Measurements from ENCODE around the gene SRC.

DNA sequence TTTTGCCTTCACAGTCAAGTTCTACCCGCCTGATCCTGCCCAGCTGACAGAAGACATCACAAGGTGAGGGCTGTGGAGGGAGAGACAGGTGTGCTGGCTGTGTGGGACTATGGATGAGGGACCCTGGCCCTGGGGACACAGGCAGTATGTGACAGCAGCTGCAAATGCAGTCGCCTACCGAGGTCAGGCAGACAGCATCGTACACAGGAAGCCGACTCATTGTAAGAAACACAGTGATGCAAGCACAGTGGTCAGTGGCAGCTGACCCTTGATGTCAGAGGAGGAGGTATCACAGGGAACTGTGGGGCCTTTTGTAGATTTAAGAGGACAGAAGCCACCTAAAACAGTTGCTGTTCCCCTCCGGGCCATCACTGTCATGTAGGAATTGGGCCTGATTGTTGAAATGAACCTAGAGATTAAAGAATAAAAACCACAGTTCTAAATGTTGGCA lies 27.8 kb downstream of the EPB41L1 start:
- PRO-cap, result no peak

DNA sequence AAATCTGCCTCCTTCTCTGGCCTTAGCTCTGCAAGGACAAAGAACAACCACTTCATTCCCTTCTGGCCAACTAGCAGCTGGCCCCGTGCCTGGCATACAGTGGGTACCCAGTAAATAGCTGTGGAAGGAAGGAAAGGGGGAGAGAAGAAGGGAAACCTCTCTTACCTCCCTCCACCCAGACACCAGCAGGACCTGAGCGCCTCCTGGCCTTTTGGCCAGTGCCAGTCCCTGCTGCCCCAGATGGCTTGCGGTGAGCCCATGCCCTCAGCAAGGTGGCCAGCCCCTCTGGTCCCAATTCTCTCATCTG lies 61.8 kb downstream of the DLGAP4 start:
- PRO-cap, result no peak

GRCh38 chr20:36460398-36460984 lies 80.8 kb upstream of the MYL9 start:
- PRO-cap, result no peak

DNA sequence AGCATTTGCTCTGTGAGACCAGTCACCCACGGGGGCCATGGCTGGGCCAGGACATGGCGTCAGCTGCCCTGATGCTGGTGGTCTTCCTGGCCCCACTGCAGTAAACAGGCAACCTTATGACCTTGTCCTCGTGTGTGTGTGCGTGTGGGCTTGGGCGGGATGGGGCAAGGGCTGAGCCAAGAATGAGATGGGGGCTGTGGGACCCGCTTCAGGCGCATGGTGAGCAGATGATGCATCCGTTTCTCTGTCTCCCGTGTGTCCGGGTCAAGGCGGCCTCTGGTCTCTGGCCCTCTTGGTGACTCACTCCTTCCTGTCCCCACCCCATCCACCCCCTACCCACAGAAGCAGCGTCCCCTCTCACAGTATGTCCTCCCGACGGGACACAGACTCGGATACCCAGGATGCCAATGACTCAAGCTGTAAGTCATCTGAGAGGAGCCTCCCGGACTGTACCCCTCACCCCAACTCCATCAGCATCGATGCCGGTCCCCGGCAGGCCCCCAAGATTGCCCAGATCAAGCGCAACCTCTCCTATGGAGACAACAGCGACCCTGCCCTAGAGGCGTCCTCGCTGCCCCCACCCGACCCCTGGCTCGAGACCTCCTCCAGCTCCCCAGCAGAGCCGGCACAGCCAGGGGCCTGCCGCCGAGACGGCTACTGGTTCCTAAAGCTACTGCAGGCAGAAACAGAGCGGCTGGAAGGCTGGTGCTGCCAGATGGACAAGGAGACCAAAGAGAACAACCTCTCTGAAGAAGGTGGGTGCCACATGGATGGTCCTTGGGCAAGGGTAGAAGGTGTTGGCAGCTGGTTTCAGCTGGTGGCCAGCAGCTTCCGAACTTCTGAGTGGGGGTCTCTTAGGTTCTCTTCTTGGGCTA lies 41.2 kb upstream of the MYL9 start:
- PRO-cap, result no peak

DNA sequence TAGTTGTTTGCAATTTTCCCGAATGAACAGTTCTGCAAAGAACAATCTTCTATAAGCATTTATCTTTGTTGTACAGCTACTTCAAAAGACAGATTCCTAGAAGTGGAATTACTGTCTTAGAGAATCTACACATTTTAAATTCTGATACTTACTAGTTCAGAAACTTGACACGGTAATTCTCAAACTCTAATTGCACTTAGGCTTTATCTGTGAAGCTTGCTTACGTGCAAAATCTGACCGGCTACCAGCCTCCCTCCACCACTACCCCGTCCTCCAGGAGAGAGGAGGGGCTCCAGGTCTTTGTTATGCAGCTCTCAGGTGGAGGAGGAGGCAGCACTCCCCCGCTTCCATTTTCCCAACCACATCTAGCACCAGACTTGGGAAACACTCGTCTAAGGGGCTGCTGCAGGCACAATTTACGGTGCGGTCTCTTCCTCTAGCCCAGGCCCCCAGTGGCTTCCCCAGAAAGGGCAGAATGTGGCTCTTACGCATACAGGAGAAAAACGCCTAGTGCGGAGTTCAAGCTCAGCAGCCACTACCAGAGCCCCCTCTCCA lies 1.8 kb upstream of the TGIF2 start:
- PRO-cap, result no peak

GRCh38 chr20:36594036-36594590 lies 11.5 kb upstream of the RAB5IF start:
- PRO-cap, result no peak

DNA sequence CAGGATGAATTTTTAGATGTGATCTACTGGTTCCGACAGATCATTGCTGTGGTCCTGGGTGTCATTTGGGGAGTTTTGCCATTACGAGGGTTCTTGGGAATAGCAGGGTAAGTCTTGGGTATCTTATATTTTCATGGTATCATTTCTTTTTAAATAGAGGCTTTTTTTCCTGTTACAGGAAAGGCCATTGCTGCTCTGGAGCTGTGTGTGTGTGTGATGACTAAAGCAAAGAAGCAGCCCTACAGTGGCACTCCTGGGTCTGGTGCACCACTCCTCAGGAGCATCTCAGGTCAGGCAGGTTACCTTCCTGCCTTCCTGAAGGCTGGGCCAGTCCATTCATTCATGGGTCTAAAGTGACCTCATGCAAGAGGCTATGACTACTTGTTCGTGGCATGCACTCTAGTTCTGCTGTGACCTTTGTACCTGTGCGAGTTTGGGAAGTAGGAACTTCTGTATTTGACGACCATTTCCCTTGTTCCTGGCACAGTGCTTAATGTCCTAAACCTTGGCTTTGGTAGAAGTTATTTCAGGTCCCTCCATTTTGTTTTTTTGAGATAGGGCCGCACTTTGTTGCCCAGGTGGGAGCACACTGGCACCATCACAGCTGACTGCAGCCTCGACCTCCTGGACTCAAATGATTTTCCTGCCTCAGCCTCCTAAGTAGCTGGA lies 2.3 kb downstream of the RAB5IF start:
- PRO-cap, result no peak

- PRO-cap, result no peak
These were observed 11.8 kb upstream of the NDRG3 start for GRCh38 chr20:36757632-36758177.

- PRO-cap, result no peak
These were observed 3.6 kb upstream of the SOGA1 start for GRCh38 chr20:36867023-36867254.

DNA sequence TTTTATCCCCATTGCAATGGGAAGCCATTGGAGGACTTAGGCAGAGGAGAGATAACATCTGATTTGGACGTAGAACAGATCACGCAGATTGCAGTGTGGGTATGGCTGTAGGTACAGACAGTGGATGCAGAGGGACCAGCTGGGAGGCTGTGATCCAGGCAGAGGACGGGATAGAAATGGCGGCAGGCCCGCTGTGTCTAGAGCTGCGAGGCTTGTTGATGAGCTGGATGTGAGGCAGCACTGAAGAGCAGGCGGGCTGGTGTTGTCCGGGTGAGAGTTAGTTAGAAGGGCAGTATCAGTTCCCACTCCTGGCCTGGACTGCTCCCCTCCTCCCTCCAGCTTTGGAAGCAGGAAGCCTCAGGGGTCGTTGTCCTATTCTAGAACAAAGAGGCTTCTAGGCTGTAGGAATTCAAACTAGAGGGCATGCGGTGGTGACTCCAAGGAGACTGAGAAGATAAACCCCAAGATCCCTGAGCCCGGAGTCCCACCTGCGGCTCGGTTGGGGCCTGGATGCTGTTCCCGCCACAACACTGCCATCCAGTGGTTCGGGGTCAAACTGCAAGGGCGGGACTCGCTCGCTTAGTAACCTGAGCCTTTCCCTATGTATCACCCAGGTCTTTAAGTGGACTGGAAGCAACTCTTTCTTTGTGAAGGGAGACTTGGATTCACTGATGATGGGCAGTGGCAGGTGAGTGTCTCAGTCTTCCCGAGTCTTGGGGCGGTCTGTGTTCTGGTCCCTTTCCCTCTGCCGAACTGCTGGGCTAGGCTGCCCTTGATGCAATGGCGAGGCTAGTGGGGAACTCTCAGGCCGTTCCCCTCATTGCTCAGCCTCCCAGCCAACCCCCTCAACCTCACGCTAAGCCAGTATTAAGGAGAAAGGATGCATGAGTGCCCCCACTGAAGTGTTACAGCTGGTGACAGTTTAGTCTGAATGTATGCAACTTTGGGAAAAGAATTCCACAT lies 11.2 kb downstream of the TLDC2 start:
- PRO-cap, result no peak

DNA sequence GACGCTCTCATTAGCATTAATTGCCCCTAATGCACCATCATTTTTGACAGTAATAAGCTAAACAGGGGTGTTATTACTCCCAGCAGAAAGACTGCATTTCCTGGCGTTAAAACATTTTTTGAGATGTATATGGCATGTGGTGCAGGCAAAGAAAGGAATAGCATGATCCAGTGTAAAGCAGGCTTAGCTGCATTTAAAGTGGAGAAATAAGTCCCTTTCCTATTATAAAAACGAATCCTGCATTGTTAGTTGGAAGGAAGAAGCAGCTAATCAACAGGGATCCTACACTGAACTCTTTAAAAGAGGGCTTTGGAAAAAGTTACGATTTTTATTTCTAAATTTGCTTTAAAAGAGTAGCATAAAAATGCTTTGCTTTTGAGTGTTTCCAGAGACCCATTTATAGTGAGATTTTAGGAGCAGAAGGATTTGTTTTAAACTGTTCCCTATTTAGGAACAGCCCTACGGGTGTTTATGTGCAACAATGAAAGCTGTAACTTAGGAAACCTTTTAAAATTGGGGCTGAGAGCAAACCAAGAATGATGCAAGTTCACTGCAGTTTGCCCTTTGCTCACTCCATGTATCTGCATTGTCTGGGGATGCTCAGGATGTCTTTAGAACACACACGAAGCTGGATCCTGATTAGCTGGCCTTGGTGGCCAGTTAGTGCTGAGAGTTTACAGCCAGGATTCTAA lies 41.0 kb downstream of the GHRH start:
- PRO-cap, result no peak

DNA sequence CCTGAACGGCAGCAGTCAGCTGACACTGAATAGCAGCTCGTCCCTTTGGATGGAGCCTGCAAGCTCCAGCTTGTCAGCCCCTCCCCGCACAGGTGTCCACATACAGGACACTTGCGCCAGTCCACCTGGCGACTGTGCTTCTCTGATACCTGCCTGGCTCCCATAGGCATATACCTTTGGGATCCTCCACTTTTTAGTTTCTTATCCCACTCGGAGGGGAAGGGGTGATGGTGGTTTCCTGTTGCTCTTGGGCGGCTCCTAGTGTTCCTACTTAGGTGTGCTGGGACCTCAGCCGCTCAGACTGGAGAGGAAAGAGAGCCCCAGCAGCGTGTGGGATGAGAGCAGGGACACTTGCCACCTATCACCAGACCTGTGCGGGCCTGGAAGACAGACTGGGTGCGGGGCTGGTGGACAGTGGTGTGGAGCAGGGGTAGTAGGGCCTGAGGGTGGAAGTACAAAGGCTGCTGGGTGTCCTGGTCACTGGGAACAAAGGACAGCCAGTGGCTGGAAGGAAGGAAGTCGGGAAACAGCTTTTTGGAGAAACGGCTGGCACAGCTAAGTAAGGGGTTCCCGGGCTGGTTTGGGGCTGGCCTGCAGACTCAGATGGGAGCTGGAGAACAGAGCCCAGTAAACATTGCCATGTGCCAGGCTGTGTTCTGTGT lies 18.3 kb downstream of the GHRH start:
- PRO-cap, result no peak

DNA sequence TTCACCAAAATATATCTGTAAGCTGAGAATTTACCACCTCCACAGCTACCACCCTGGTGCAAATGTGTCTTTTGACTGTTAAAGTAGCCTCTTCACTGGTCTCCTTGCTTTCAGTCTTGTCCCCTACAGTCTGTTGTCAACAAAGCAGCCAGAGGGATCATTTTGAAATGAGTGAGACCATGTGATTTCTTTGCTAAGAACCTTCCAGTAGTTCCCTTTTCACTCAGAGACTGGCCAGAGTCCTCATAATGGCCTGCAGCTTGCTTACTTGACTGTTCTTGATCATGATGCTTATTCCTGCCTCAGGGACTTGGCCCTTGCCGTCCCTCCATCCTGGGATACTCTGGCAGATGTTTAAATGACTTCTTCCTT lies 4.8 kb downstream of the MANBAL start:
- PRO-cap, result no peak

GRCh38 chr20:37345522-37346507 lies at the start of gene SRC:
Gene SRC, plus strand, starts transcription at chr20:37346140.
- PRO-cap, result bidirectional peak, plus-strand start at chr20:37346140, minus-strand start at chr20:37346018

DNA sequence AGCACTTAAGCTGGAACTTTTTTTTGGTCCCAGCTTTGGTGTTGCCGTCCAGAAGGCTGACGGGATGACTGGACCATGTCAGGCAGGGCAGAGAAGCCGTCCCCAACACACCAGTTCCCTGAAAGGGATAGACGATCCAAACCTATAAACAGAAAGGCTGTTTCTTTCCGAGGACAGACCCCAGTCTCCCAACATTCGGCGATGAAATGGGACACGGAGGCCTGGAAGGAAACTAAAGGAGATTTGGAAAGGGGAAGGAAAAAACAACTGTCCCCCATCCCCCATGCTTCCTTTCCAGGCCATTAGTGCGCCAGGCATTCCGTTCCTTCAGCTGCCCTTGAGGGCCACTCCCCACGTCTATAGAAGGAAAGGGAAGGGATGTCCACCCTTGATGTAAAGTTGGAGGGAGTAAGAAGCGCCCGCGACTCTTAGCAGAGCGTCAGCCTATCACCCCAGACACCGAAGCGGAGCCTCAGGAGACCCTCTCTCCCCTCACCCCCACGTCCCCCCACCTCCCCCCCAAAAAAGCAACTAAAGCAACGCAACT lies 756 bp downstream of the BLCAP start:
- PRO-cap, result bidirectional peak, plus-strand start at position 391 of the sequence, minus-strand start at position 193 of the sequence

DNA sequence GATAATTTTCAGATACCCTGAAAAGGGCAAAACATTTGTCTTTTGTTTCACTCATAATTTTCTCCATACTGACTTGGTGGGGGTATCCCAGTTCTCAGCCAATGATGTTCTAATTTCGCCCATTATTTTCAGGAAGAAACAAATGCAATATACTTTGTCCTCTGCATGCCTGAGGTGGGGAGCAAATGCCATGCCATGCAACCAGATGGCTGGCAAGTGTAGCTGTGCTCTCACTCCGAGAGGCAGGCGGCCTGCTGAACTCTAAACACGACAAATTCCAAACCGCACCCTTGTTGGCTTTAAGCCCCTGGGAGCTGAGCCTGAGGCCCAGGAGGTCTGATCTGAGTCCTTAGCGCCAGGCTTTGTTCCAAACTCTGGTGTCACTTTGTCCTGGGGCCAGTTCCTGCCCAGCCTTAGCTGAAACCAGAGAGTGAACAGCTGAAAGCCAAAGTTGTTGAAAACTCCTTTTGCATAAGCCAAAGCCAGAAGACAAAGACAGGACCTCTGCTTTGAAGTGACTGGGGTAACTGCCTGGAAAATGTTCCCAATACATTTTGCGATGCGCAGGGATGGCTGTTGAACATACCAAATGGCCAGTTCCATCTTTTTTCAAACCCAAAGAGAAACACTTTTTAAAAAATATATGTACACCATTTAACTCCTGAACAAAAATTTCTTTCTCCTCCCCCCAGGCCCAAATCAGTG lies 46.3 kb downstream of the TTI1 start:
- PRO-cap, result no peak

GRCh38 chr20:38065543-38066500 lies 32.3 kb downstream of the RPRD1B start:
- PRO-cap, result no peak

DNA sequence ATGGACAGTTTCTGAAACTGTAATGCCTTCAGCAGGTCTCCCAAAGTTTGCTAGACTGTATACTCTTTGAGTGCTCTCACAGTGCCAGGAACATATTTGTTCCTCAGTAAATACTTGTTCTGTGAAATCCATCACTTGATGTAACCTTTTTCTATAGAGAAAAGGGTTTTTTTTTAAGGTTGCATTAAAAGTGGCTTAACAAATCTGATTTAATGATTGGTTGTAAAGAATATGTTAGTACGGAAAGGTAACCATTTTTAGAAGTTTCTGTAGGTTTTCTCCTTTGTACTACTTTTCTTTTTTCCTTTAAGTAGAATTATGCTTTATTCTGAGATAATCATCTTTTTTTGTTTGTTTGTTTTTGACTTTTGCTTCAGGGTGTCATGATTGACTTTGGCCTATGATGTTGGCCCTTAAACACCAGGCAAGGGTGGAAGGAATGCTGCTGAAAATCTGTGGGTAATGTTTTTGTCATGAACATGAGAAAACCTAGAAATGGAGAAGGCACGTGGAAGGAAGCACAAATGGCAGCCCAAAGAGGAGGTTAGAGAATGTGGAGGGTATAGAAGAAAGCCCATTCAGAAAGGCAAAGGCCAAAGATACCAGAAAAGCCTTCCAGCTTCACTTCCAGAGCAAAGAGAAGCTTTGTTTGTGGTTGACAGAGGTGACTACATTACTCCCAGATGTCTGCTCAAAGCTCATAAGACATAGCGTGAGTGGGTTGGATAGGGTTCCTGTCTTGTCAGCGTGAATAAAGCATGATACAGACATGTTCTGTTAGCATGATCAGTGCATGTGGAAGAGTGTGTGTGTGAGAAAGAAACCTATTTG lies 36.5 kb downstream of the RPRD1B start:
- PRO-cap, result no peak

GRCh38 chr20:38086409-38086998 lies 53.0 kb downstream of the RPRD1B start:
- PRO-cap, result no peak

- PRO-cap, result no peak
These were observed 1.6 kb downstream of the TGM2 start for GRCh38 chr20:38163482-38163917.